Measurements from ENCODE around the genes CNOT3, LILRB3, LILRB2, TTYH1, LENG9, KIR2DL1 and NLRP2.

DNA sequence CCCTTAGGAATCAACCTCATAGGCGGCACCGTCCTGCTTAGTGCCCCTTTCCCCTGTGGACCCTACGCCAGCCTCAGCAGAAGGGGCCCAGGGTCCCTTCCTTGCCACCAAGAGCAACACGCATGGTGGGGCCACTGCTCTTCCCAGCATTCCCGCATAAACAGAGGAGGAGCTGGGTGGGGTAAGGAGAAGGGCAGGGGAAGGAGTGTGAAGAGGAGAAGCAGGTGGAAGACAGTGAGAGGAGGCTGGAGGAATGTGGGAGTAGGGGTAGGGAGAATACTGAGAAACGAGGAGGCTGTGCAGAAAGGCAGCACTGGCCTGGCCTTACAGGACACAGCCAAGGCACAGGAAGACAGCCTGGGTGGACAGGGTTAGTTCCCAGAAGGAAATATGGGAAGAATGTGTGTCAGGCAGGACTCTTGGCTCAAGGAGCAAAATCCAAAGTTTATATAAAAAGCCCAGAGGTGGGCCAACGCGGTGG is 44.0 kb downstream of the ZNF331 start:
- PRO-cap, 4 experiments = no peak in any of the 4 experiments
- RAMPAGE, long total RNA, 4 experiments = no peak in any of the 4 experiments

- PRO-cap, 4 experiments = no peak in any of the 4 experiments
- RAMPAGE, long total RNA, 4 experiments = no peak in any of the 4 experiments
Measured at GRCh38 chr19:53873531-53874140, 6.0 kb downstream of the MYADM start.

GRCh38 chr19:53881124-53882092 is 589 bp upstream of the PRKCG start:
- PRO-cap, 4 experiments = no peak in any of the 4 experiments
- RAMPAGE, long total RNA, 4 experiments = no peak in any of the 4 experiments

DNA sequence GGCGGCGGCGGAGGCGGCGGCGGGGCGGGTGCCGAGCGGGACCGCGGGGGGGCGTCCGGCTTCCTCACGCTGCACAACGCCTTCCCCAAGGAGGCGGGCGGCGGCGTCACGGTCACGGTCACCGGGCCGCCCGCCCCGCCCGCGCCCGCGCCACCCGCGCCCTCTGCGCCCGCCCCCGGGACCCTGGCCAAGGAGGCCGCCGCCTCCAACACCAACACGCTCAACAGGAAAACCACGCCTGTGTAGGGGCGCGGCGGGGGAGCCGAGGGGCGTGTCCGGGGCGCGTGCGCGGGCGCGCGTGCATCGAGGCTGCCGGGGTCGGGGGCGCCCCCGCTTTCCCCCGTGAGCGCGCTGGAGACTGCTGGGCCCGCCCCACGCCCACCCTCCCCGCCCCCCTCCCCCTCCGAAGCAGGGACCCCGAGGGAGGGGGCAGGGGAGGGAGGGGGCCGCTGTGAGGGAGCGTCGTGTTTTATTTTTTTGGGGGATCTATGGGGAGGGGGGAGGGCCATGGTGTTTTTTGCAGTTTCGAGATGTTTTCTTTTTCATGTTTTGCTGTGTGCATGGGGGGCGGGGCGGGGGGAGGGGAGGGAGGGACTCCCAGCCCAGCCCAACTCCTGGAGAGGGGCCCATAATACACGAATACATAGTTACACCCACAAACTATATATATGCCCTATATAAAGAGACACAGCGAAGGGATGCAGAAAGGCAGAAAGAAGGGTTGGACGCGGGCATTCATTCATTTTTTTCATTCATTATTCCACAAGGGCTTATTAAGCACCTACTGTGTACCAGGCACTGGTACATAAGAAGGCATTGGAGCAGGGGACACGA is 8.6 kb upstream of the CACNG6 start:
- PRO-cap, 4 experiments = peak in 1 of 4 experiments; most common minus-strand start position 165 of the sequence (in 1)
- RAMPAGE, long total RNA, 4 experiments = no peak in any of the 4 experiments

- PRO-cap, 4 experiments = peak in 4 of 4 experiments; most common plus-strand start chr19:54137720 (in 3); most common minus-strand start chr19:54137766 (in 3)
- RAMPAGE, long total RNA, 4 experiments = start-site peak on the plus strand in 4 of 4 experiments, at chr19:54137749-54137791 at its widest, 69 to 600 reads per replicate
Measured at GRCh38 chr19:54137560-54138772, at the start of gene CNOT3. Gene CNOT3 (plus strand): TSS chr19:54137762.

DNA sequence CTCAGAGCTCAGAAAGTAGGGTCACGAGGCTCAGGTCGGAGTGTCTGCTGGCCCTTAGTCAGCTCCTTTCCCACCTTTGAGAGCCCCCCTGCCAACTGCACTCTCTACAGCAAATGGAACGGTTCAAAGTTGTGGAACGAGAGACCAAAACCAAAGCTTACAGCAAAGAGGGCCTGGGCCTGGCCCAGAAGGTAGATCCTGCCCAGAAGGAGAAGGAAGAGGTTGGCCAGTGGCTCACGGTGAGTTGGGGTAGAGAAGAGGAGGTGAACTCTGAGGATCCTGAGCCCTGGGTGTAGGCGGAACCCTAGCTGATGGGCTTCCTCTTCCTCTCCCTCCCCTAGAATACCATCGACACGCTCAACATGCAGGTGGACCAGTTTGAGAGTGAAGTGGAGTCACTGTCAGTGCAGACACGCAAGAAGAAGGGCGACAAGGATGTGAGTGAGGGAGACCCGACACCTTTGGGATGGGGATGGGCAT is 6.4 kb downstream of the CNOT3 start:
- PRO-cap, 4 experiments = no peak in any of the 4 experiments
- RAMPAGE, long total RNA, 4 experiments = no peak in any of the 4 experiments

GRCh38 chr19:54154494-54155542 is 4.7 kb downstream of the LENG1 start:
- PRO-cap, 4 experiments = peak in 2 of 4 experiments; most common plus-strand start chr19:54155235 (in 2)
- RAMPAGE, long total RNA, 4 experiments = no peak in any of the 4 experiments

DNA sequence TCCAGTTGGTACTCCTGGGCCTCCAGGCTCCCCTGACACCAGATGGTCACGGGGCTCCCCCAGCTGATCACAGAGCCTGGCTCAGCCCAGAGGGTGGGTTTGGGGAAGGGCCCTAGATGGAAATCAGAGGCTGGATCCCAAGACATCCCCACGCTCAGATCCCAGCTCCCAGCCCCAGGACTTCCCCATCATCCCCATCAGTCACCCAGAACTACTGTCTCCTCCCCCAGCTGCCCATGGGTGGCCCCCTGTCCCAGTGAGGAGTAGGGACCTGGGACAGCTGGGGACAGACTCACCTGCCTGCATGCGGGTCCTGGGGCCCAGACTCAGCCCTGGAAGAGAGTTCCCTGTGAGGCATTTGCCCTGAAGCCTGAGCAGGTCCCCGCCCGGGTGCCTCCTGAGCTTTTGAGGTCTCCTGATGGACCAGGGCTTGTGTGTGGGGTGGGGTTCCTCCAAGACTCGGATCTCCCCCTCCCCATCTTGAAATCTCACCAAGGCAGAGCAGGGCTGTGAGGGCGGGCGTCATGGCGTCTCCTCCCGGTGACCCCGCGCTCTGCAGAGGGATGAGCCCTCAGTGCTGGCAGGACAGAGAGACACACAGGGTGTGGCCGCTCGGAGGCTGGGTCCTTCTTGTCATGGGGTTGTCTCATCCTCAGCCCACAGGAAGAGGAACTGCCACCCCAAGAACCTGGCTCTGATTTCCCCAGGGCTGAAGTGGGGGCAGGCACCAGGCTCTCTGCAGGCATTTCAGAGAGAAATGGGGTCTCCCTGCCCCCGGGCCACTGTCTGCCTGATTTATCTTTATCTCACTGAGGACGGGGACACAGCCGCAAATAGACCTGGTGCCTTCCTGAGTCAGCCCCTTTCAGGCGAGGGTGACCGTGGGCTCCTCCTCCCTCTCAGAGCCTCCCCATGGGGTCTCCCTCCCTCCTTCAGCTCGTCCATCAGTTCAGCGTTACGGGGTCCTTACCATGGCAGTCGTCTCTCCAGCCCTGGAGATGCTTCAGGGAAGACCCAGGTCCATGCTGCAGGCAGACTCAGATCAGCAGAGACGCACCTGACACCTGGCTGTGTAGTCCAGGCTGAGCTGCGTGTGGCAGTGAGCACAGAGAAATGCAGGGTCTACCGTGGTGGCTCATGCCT is at the start of gene LILRB3:
Gene LILRB3, minus strand, starts transcription at position 557 of the 1,143 bp plus-strand sequence.
- PRO-cap, 4 experiments = peak in 4 of 4 experiments; most common plus-strand start position 662 of the sequence (in 1); most common minus-strand start position 555 of the sequence (in 2)
- RAMPAGE, long total RNA, 4 experiments = start-site peak on the plus strand in 1 of 4 experiments, centred at position 702 of the sequence, 8 reads per replicate; start-site peak on the minus strand in 4 of 4 experiments, centred at positions 568 to 596 of the sequence, 654 to 4,127 reads per replicate

DNA sequence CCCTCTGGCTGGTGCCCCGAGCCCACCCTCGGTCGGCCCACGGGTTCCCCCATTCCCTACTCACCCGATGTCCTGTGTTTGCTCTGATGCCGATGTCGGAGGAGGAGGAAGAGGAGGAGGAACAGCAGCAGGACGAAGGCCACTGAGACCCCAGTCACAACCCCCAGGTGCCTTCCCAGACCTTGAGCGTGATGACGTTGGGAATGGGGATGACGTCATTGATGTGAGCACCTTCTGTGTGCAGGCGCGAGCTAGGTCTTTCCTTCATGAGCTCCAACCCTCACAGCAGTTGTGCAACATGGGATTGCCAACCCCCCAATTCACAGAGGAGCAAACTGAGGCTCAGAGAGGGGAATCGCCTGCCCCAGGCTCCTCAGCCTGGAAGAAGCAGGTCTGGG is 4.3 kb downstream of the LILRB5 start:
- PRO-cap, 4 experiments = no peak in any of the 4 experiments
- RAMPAGE, long total RNA, 4 experiments = no peak in any of the 4 experiments

DNA sequence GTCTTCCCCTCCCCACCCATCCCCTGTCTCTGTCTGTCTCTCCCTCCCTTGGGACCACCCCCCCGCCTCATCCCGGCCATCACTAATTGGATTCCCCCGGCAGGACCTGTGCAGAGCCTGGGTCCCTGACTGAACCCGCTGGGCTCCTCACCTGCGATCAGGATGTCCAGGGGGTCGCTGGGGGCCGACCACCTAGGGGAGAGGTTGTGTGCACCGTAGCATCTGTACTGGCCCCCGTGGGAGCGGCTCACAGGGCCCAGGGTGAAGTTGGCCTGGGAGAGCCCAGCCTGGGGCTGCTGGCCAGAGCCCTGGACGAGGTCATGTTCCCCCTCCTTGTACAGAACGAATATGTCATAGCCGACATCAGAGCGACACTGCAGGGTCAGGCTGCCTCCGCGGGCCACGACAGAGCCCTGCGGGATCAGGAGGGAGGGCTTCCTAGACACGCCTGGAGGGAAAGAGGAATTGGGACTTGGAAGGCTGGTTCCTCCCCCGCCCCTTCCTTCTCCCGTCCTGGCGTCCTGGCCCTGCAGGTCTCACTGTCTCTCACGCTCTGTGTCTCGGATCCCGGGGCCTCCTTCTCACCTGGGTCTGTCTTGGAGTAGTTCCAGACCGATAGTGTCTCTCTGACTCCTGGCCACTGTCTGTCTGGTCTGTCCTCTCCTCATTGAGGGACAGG is 1.8 kb downstream of the LILRB5 start:
- PRO-cap, 4 experiments = peak in 1 of 4 experiments; most common plus-strand start position 503 of the sequence (in 1)
- RAMPAGE, long total RNA, 4 experiments = no peak in any of the 4 experiments

- PRO-cap, 4 experiments = no peak in any of the 4 experiments
- RAMPAGE, long total RNA, 4 experiments = start-site peak on the minus strand in 4 of 4 experiments, at chr19:54281056-54281151 at its widest, 173 to 1,823 reads per replicate
Measured at GRCh38 chr19:54280956-54281187, at the start of gene LILRB2. Gene LILRB2 (minus strand): TSS chr19:54281110.

- PRO-cap, 4 experiments = no peak in any of the 4 experiments
- RAMPAGE, long total RNA, 4 experiments = no peak in any of the 4 experiments
Measured at GRCh38 chr19:54356661-54357512, 7.8 kb downstream of the LAIR1 start.

- PRO-cap, 4 experiments = peak in 3 of 4 experiments; most common plus-strand start chr19:54370235 (in 3)
- RAMPAGE, long total RNA, 4 experiments = no peak in any of the 4 experiments
Measured at GRCh38 chr19:54369459-54370384, 5.0 kb upstream of the LAIR1 start.

DNA sequence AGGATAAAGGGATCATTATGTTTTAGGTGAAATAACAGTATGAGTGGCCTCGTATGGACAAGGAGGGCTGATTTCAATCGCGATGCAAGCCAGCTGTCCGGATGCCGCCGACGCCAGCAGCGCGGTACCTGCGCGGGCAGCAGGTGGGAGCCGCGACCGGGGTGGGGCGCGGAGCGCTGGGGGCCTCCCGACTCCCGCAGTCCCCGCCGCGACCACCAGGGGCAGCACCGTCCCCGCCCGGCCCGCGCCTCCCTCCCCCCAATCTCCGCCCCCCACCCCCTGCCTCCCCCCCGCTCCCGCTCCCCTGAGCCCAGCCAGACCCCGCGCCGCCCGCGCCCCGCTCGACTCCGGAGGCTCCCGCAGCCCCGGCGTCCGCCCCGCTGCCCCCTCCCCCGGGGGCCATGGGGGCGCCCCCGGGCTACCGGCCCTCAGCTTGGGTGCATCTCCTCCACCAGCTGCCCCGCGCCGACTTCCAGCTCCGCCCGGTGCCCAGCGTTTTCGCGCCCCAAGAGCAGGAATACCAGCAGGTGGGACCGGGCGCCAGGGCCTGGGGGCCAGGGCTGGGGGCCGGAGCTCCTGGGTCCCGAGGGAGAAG is at the start of gene TTYH1:
Gene TTYH1, plus strand, starts transcription at position 313 of the 595 bp plus-strand sequence.
- PRO-cap, 4 experiments = peak in 1 of 4 experiments; most common minus-strand start position 375 of the sequence (in 1)
- RAMPAGE, long total RNA, 4 experiments = no peak in any of the 4 experiments

DNA sequence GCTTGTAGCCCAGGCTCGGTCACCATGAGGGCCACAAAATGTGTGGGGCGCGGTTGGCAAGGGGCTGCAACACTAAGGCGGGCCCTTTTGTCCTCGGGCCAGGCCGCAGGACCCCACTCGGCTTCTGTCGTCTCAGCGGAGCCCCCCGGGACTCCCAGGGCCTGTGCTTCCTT is 1.1 kb downstream of the LENG9 start:
- PRO-cap, 4 experiments = no peak in any of the 4 experiments
- RAMPAGE, long total RNA, 4 experiments = no peak in any of the 4 experiments

GRCh38 chr19:54463489-54464330 is at the start of gene LENG9:
Gene LENG9 (minus strand): TSS chr19:54463778.
- PRO-cap, 4 experiments = peak in 4 of 4 experiments; most common plus-strand start chr19:54463728 (in 1); most common minus-strand start chr19:54463618 (in 2)
- RAMPAGE, long total RNA, 4 experiments = start-site peak on the minus strand in 2 of 4 experiments, at chr19:54463751-54463834 at its widest, 10 to 12 reads per replicate

DNA sequence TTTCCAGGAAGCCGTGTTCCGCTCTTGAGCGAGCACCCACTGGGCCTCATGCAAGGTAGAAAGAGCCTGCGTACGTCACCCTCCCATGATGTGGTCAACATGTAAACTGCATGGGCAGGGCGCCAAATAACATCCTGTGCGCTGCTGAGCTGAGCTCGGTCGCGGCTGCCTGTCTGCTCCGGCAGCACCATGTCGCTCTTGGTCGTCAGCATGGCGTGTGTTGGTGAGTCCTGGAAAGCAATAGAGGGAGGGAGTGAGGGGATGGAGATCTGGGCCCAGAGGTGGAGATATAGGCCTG is at the start of gene KIR2DL1:
Gene KIR2DL1, plus strand, starts transcription at position 132 of the 298 bp plus-strand sequence.
- PRO-cap, 4 experiments = peak in 1 of 4 experiments; most common plus-strand start position 158 of the sequence (in 1)
- RAMPAGE, long total RNA, 4 experiments = start-site peak on the plus strand in 1 of 4 experiments, centred at position 148 of the sequence, 28 reads per replicate

DNA sequence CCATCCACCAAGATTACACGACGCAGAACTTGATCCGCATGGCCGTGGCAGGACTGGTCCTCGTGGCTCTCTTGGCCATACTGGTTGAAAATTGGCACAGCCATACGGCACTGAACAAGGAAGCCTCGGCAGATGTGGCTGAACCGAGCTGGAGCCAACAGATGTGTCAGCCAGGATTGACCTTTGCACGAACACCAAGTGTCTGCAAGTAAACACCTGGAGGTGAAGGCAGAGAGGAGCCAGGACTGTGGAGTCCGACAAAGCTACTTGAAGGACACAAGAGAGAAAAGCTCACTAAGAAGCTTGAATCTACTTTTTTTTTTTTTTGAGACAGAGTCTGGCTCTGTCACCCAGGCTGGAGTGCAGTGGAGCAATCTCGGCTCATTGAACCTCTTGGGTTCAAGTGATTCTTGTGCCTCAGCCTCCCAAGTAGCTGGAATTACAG is 15.6 kb downstream of the FCAR start:
- PRO-cap, 4 experiments = no peak in any of the 4 experiments
- RAMPAGE, long total RNA, 4 experiments = no peak in any of the 4 experiments

DNA sequence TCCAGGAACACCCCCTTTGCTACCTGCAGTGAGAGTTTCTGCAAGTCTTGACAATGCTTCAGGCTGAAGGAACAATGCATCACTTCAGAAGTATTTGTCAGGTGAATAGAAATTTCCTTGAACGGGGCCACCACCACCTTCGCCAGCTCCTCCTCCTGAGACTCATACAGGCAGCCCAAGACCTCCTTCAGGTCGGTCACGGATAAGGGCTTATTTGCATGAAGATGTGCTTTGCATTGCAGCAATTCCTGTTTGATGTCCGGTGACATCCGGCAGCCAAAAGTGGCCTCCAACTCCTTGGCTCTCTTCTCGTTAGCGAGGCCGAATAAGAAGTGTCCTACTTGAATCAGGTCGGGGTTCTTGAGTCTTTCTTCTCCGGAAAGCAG is 27.3 kb upstream of the NLRP2 start:
- PRO-cap, 4 experiments = peak in 2 of 4 experiments; most common minus-strand start position 164 of the sequence (in 2)
- RAMPAGE, long total RNA, 4 experiments = start-site peak on the minus strand in 2 of 4 experiments, centred at positions 160 to 169 of the sequence, 17 to 54 reads per replicate

- PRO-cap, 4 experiments = peak in 2 of 4 experiments; most common plus-strand start chr19:54966374 (in 1); most common minus-strand start chr19:54966277 (in 2)
- RAMPAGE, long total RNA, 4 experiments = start-site peak on the plus strand in 2 of 4 experiments, at chr19:54966386-54966403 at its widest, 10 to 12 reads per replicate
Measured at GRCh38 chr19:54965972-54966489, at the start of gene NLRP2. Gene NLRP2 (plus strand): TSS chr19:54966374.